ENCODE data around the gene ERG.

- RRBS: no CpG with 5 or more reads among the region's 2 CpGs
Measured at GRCh38 chr21:37433042-37433680, 66.6 kb downstream of the DYRK1A start.

GRCh38 chr21:37444839-37445713 is 78.5 kb downstream of the DYRK1A start:
- RRBS: no CpG with 5 or more reads among the region's 7 CpGs

DNA sequence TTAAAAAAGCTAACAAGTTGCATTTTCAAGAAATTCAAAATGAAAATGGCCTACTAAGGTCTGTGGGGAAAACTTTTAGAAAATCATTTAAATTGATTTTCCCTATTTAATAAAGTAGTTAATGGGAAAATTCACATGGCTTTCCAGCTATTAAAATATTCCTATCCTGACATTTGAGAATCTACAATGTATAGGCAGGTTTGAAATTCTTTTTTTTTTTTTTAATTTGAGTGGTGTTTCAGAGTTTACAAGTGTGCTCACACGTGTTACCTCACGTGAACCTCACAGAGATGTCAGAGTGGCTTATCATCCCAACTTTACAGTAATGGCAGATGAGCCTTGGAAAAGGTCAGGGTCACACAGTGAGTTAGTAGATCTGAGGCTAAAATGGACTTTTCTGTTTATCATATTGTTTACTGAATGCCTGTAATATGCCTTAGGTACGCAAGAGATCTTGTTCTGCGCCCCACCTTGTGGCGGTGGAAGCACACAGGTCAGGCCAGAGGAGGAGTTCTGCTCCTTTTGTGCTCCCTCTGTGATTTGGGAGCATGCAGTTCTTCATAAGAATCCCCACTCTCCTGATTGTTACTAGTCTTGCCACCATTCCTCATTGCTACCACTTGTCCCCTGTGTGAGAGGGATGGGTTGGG is 79.9 kb downstream of the DYRK1A start:
- RRBS: no CpG with 5 or more reads among the region's 5 CpGs

DNA sequence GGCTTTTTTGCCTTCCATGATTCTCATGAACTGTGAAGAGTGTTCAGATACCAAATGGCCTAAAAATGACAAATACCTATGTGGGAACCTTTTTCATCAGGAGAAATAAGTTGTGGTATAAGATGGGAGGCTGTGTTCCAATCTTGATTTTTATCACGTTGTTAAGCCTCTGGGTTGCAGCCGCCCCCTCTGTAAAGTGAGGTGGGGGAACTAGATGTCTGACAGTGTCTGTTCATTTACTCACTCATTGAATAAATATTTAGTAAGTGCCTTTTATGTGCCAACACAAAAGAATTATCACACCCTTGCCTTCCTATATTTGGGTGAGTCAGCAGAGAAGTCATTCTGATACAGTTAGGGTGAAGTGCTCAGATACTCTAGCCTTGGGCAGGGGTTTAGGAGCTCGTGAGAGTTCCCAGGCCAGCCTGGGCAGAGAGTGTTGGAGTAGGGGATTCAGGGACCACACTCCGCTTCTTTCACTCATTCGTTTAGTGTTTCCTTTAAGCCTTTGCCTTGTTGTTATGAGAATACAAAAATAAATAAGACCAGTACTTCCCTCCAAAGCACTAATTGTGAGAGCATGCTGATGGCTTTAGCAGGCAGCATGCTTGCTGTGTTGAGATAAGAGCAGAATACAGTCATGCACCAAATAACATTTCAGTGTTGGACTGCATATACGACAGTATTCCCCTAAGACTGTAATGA is 83.8 kb downstream of the DYRK1A start:
- RRBS: no CpG with 5 or more reads among the region's 6 CpGs

- RRBS: no CpG with 5 or more reads among the region's 9 CpGs
Measured at GRCh38 chr21:37454773-37455681, 88.5 kb downstream of the DYRK1A start.

DNA sequence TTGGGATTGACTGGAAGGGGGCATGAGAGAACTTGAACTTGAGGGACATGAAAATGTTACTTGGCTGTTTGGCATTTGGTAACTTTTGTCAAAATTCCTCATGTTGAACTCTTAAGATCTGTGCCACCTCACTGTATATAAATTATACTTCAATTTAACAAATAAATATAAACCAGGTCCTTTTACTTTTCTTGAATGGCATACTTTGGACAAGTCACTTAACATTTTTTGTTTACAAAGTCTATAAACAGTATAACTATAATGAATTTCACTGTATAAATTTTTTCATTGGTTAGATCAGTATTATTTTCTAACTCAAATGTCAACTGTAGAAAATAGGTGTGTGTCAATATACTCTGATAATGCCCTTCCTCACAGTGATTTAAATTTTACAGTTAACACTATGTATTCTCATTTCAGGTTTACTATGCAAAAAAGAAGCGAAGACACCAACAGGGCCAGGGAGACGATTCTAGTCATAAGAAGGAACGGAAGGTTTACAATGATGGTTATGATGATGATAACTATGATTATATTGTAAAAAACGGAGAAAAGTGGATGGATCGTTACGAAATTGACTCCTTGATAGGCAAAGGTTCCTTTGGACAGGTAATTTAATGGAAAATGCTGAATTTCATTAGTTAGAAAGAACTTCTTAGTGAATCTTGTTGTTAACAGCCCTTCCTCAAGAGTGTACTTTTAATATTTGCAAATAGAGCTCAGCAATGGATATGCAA is 113.8 kb downstream of the DYRK1A start:
- RRBS: no CpG with 5 or more reads among the region's 6 CpGs

DNA sequence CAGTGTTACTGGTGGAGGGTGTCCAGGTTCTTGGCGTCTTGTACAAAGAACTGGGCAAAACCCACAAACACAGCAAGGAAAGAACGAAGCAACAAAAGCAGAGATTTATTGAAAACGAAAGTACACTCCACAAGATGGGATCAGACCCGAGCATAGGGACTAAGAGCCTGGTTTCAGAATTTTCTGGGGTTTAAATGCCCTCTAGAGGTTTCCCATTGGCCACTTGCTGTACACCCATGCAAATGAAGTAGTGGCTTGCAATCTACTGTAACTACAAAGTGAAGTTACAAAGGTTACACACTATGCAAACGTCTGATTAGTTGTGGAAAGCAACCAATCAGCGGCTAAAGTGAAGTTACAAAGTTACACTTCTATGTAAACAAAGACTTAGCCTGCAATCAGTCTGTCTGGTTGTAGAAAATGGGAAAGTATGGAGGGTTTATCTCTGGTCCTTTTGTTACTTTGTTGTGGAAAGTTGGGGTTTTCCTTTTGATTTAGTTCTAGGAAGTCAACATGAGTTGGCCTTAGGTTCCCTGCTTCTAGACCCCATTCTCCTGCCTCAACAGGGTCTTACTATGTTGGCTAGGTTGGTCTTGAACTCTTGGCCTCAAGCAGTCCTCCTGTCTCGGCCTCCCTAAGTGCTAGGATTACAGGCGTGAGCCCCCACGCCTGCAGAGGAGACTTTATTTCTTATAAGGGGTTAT is 199.3 kb downstream of the DYRK1A start:
- RRBS: no CpG with 5 or more reads among the region's 9 CpGs

DNA sequence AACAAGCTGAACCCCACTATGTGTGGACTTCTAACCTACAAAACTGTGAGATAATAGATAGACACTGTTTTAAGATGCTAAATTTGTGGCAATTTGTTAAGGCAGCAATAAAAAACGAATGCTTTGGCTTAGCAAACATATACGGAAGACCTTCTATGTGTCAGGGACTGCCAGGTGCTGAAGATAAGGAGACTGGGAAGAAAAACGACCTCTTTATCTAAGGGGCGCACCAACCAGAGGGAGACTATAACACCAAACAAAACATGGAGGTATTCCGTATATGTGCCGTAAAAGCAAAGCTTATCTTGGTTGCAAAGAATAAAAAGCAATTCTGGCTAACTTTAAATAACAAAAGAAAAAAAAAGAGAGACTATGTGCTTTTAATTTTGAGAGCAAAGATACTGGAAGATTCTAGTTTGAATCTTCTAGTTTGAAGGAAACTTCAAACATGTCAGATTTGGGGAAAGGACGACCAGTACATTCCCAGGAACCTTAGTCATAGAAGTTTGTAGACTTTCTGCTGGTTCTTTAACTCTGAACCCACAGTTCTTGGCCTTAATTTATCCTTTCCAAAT is 167.0 kb upstream of the KCNJ15 start:
- RRBS: no CpG with 5 or more reads among the region's 7 CpGs

GRCh38 chr21:38213004-38213497 is 43.7 kb upstream of the KCNJ15 start:
- RRBS: no CpG with 5 or more reads among the region's 2 CpGs

- RRBS: no CpG with 5 or more reads among the region's 4 CpGs
Measured at GRCh38 chr21:38219252-38219455, 37.6 kb upstream of the KCNJ15 start.

GRCh38 chr21:38291999-38292198 is 35.1 kb downstream of the KCNJ15 start:
- RRBS: no CpG with 5 or more reads among the region's 4 CpGs

DNA sequence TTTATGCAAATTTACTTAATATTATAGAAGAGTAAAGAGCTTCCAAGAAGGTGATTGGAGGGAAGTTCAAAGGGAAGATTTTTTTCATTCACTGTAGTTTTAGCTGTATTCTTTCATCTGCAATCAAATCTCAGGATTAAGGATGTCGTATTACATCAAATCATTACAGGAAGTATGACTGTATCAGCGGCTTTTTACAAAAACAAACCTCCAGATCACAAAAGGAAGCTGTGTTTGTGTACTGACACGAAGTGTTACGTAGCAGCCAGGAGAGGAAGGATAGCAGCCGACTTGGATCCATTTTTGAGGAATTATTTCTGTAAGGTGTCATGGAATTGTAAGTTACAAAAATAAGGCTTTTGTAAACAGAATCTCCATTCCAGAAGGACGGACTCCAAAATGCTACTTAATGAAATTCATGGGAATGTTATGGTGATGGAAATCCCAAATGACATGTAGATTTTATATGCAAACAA is 49.7 kb downstream of the KCNJ15 start:
- RRBS: no CpG with 5 or more reads among the region's 6 CpGs

DNA sequence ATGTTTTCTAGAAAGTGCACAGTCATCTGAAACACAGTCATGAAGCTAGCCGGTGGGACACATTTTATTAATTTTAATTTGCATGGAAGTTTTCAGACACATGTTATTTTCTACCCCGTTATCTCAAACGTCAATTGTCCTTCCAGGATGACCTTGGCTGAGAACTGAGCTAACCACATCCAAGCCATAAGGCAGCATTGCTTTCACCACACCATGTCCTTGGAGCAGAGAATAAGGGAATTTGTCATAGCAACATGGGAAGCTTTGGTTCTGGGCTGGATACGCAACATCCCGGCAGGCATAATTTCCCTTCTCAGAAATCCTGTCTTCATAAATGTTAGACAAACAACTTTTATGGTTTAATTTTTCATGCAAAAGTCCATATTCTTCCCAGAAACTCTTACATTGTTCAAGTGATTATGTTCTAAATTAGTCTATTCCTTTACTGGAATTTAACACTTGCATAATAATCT is 51.7 kb downstream of the KCNJ15 start:
- RRBS: no CpG with 5 or more reads among the region's 5 CpGs

- RRBS: no CpG with 5 or more reads among the region's 16 CpGs
Measured at GRCh38 chr21:38487909-38488957, 10.0 kb downstream of the ERG start.

DNA sequence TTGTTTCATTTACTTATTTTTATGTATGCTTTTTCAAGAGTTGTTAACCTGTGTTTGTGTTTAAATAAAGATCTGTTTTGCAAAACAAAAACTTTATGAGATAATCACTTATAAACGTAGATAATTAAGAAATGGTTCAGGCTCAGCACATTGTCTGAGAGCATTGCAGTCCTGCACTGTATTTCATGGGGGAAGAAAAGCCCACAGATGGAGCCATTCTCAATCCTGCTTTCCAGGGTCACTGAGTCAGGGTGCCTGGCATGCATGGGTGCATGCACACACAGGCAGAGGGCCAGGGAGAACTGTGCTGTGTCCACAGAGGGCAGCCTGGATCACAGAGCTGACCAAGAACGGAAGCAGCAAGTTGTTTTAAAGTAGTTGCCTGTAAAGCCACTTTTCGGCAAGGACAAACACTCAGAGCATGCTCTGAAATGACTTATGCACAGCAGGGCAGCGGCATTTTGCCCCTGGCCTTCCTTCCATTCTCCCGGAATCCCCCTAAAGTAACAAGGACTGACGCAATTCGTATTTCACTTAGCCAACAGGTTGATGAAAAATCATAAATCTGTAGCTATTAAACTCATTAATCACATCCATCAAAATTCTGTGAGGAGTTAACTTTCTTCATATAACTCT is 3.6 kb downstream of the ERG start:
- RRBS: no CpG with 5 or more reads among the region's 7 CpGs

- RRBS: no CpG with 5 or more reads among the region's 4 CpGs
Measured at GRCh38 chr21:38495696-38496271, 2.5 kb downstream of the ERG start.

DNA sequence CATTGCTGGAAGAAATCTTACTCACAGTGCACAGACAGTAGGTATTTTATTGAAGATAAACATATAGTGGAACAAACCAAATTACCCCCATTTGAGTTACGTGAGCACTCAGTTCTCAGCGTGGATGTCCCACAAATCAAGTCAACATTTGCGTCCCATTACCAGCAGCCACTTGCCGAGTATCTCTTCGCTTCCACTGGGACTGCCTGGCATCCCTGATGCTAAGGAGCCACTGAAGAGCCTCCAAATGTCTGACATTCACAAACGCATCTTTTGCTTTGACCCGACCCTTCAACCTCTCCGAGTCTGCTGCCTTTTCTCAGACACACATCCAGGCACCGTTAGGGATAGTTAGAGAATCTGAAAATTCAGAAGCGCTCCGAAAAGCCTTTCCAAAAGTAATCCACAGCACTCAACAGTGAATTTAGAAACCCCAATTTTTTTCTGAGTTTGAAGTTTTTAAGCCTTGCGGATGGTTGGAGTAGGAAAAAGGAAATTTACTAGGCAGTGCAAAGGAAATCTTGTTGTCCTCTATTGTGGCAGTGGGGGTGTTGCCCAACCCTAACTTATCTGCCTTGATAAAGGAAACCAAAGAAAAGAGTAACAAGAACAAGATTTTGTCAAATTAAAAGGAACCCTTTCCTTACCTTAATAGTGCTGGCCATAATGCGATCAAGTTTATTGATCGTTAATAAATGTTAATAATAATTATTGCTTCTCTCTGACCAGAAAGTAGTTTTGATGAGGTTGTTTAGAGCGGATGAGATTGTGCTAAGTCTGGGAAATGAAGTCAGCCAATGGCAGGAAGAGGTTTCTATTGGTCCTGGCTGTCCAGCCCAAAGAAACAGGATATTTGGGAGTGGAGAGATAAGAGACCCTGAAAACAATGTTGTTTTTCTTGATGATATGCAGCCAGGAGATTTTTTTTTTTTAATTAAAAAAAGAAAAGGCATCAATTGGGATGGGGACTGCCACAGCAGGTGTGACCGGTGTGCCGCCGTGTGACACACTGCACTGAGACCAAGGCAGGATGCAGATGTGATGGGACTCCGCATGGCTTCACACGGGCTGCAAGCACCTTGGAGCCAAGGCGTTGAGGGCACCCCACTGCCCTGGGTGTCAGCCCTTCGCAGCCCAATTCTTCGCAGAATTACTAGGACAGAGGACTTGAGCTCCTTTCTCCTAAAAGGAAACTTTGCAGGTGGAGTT is at the start of gene ERG:
TSS of gene ERG (minus strand) at position 762 of the 1,209 bp plus-strand sequence.
- RRBS: no CpG with 5 or more reads among the region's 23 CpGs

DNA sequence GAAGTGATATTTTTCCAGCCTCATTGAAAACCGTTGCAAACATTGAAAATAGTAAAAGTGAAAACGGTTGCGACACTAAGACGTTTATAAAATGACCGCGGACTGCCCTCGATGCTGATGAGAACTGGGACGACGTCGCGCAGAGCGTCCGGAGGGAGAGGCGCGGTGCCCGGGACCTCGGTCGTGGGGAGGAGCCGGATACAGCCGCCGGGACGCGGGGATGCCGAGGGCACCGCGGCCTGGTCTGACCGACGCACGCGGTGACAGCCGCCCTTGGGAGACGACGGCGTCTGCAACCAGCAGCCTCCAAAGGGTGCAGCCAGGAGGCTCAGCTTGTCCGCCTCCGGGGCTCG is 144.5 kb upstream of the ETS2 start:
- RRBS: no CpG with 5 or more reads among the region's 37 CpGs

- RRBS: 69% methylated on average over 11 of the region's 39 CpGs
Measured at GRCh38 chr21:38804363-38805412, 1.0 kb upstream of the ETS2 start.

GRCh38 chr21:38824916-38825191 is 19.1 kb downstream of the ETS2 start:
- RRBS: no CpG with 5 or more reads among the region's 2 CpGs

All from Jurkat, Clone E6-1 (cell line).